ReNcell CX (cell line): ENCODE measurements around the genes EFEMP1 and PEX13.

GRCh38 chr2:55672069-55673205, 21.2 kb downstream of the PNPT1 start:
- PRO-cap, result no peak

- PRO-cap, result no peak
Observed at GRCh38 chr2:55809703-55810263, 113.8 kb downstream of the EFEMP1 start.

- PRO-cap, result no peak
Observed at GRCh38 chr2:55862592-55863315, 60.8 kb downstream of the EFEMP1 start.

- PRO-cap, result no peak
Observed at GRCh38 chr2:55923625-55924228, at the start of gene EFEMP1. Gene EFEMP1 (minus strand): TSS chr2:55923782.

GRCh38 chr2:57346318-57346684, 700.3 kb upstream of the VRK2 start:
- PRO-cap, result no peak

- PRO-cap, result no peak
Observed at GRCh38 chr2:60033320-60033659, 520.2 kb downstream of the BCL11A start.

DNA sequence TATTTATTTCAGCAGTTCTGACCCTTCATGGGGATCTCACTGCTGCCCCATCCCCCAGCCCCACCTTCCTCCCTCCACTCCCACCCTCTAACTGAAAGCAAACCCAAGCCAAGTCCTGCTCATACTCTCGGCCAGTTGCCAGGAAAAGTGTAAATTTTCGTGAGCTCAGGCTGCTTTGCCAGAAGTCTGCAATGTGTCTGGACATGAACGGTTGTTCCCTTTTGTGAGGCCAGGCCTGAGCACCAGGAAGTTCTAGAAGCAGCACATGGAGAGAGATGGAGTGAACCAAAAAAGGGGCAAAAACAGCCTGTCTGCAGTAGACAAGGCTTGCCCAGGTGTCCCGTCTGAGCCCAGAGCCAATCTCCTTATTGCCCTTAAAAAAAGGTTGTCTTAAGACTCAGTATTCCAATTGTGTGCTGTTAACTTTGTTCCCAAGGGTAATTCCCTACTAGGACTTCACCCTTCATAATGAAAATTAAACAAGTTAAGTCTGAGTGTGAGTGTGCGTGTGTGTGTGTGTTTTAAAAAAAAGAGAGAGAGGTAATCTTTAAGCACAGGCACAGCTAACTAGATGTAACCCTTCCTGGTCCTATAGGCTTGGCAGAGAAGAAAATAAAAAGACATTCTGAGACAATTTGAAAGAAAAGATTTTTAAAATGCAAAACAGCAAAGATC, 247.1 kb downstream of the BCL11A start:
- PRO-cap, result no peak

DNA sequence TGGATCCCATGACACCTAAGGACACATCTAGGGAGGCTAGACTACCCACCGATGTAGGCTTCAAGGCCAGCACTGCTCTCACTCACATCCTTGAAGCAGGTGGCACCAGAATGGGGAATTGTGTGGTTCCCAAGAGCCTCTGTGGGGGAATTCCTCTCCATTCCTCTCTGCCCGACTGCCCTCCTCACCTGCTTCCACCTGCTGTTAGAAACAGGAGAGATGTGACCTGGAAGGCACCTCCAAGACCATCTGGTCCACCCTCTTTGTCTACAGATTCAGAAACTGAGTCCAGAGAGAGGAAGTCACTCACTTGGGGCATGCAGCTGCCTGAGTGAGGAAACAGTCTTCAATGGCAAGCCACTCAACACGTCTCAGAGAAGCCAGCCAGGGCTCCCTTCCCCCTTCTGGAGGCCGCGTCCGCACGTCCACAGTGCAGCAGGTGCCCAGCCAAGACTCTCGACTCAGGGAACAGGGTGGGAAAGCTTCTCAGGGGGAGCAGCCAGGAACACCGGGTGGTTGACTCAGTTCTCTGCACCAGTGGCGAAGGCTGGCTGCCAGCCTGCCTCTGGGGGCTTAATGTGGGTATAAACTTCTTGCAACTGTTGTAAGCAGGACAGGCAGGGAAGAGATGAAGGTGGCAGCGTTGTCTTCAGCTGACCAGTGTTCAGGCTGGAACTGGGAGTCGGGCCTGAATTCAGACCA, 201.7 kb downstream of the BCL11A start:
- PRO-cap, result no peak

GRCh38 chr2:60417545-60418019, 135.9 kb downstream of the BCL11A start:
- PRO-cap, result no peak

GRCh38 chr2:60483969-60484746, 69.3 kb downstream of the BCL11A start:
- PRO-cap, result no peak

DNA sequence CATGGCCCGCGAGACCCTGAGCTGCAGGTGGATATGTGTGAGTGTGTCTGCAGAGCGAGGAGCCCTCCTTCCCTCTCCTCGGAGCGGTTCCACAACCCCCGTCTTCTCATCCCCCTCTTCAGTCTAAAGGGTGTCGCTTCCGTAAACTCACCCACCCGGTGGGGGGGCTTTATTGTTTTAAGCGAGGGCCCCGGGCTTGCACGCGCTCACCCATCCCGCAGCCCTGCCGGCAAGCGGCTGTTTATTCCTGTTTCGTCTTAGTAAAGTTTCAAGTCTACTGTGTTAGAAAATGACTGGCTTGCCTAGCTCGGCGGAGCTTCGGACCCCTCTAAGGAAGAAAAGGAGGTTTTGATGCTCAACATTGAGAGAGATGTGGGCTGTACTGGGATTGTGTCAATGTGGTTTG, 2.0 kb upstream of the BCL11A start:
- PRO-cap, result no peak

GRCh38 chr2:60644734-60645415, 91.4 kb upstream of the BCL11A start:
- PRO-cap, result no peak

- PRO-cap, result no peak
Observed at GRCh38 chr2:60948841-60949385, 67.5 kb downstream of the REL start.

- PRO-cap, result no peak
Observed at GRCh38 chr2:60957582-60958164, 59.8 kb upstream of the PEX13 start.

DNA sequence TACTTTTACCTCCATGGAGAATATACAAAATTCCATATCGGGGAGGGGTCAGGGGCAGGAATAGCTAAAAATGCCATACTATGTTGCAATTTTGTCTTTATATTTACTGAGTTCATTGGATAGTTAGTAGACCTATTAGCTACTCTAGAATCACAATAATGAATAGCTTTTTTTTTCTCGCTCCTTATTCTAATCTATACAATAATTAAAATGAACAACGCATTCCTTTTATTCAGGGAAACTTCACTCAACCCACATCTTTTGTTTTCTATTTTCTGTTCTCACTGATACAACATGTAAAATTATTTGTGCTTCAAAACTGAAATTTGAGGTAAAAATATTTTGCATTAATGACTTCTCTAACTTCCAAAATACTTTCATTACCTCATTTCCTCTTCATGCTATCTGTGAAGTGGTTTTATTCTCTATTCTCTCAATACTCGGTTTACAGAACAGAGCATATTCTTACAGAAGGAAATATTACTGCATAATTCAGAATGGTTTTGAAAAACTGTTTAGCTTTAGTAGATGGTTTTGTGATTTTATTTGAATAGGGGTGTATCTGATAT, 51.2 kb upstream of the PEX13 start:
- PRO-cap, result no peak

DNA sequence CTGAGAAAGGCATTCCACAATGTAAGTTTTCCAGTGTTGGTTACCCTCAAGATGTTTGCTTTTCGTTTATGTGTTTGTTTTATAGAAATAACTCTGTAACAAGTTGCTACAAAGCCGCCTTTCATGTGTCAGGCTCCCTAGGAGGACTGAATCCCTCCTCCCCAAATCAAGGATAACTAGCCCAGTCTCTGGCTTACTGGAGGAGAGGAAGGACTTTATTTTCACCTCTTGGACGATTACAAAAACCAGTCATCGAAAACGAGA, 1.1 kb upstream of the PEX13 start:
- PRO-cap, result no peak

DNA sequence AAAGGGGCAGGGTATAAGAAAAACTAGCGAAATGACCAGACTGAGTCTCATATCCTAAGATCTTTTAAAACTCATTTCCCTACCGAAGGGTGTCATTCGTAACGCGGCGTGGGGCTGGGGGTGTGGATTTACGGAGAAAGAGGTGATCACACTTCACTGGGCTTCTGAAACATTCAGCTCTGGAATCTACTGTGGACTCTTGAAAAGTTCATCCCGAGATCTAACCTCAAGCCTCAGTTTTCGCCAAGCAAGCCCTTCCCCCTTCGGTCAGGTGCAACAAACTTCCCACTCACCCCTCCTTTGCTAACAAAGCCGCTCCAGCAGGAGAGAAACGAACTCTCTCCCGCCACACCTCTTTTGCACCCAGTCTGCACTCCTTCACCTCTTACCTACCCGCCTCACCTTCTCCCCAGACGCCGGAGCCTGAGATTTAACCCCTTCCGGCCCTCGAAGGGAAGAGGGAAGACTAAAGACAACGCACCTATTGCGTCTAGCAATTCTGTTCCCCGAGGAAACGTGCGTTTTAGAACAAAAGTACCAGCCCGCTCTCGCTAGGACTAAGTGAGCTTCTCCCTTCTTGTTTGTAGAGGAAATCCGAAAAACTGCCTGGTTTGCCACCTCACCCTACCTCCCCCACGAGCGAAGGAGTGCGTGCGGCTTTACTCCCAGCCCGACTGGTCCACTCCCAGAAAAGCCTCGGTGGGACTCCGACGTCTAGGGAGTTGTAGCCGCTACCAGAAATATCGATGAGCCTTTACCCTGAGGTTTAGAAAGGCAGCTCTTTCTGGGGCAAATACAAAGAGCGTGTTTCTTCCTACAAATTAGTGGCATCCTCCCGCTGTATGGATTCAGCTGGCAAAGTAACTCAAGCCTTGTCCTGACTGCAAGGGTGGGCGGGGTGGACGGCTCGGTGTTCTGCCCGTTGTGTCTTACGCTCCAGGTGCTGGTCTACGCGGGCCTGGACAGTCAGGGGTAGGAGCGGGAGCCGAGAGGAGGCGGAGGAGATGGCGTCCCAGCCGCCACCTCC, at the start of gene PEX13:
Gene PEX13, plus strand, starts transcription at position 965 of the 1,027 bp plus-strand sequence.
- PRO-cap, result unidirectional peak, minus-strand start at position 419 of the sequence; bidirectional peak, plus-strand start at position 971 of the sequence, minus-strand start at position 670 of the sequence

DNA sequence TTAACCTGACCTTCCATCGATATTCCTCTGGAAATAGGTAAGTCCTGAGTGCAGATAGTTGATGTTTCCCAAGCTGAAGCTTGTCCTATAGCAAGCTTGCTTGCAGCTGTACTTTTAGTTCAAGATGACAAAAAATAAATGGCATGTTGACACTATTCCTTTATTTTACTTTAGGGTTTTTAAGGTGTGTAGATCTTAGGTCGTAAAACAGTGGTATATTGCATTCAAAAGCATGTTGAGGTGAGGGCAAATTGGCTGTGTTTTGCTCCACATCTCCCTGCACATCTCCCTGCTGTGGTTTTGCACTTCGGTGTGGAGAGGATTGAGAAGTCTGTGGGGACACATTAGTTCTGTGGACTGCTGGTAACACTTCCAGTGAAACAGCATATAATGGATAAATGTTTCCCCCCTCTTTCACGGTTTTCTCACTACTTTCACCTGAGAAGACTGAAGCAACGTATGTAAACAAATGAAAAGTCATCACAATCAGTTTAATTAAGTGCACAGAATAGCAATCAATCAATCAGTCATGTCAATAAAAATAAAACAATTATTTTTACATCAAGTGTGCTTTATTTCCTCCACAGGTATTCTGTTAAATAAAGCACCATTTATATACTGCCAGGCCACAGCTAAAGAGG, 25.1 kb downstream of the C2orf74 start:
- PRO-cap, result no peak

- PRO-cap, result no peak
Observed at GRCh38 chr2:61348623-61349062, 122.2 kb downstream of the USP34 start.

- PRO-cap, result no peak
Observed at GRCh38 chr2:61426211-61426713, 44.6 kb downstream of the USP34 start.